SK-N-MC (cell line): ENCODE results near the genes NKAIN2, C6orf58 and THEMIS.

DNA sequence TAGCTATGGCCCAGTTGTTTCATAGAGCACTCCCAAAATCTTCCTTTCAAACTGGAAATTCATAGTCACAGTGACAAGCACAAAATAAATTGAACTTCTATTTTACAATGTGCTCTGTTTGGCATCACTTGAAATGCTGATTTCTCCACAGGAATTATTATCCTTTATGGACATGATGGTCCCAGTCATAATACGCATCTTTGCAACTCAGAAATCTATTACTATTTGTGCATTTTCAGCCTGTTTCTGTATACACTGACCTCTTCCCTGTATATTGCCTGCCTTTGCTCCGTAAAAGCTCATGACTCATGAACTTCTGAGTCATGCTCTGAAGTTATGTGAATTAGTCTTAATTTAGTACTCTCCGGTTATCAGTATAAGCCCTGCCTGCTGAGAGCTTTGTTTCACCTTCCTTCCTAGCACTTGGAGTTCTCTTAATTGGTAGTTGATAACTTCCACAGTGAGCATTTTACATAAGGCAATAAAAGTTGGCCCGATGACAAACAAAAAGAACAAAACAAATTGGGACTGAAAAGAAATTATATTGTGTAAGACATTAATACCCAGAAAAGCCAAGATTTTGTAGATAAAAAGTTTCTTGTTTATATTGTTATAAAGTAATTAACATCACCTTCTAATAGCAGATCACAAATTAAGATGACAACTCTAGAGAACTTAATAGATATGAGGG is 231.3 kb downstream of the GJA1 start:
- RRBS, result no CpG with 5 or more reads among the region's 4 CpGs

DNA sequence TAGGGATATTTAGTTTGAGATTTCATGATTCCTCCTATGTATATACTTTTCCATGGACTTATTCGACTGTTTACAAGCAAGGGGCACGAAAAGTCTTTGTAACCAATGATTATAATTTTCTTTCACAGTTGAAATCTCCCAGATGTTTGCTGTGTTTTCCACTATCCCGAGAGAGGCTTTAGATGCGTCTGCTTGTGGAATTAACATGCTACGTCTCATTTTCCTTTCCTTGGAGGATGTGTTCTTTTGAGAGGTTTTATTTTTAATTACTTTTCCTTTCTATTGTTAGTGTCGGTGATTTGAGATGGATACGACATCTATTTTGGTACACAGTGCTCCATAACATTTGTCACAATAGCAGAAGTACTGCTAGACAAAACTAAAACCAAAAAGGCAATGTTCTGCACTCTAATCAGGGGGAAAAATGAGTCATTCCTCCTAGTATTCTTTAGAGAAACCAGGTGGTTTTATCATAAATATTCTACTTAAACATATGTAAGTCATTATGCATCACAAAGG is 356.2 kb upstream of the HSF2 start:
- RRBS, result no CpG with 5 or more reads among the region's 7 CpGs

DNA sequence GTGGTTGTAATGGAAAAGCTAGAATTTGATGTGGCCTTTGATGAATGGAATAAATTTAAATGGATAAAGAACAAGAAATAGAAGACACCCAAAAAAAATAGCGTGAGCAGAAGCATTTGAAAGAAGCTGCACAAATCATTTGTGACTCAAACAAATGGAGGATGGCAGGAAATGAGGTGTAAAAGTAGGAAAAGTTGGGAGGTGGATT is 324.9 kb upstream of the HSF2 start:
- RRBS, result no CpG with 5 or more reads among the region's 1 CpG

DNA sequence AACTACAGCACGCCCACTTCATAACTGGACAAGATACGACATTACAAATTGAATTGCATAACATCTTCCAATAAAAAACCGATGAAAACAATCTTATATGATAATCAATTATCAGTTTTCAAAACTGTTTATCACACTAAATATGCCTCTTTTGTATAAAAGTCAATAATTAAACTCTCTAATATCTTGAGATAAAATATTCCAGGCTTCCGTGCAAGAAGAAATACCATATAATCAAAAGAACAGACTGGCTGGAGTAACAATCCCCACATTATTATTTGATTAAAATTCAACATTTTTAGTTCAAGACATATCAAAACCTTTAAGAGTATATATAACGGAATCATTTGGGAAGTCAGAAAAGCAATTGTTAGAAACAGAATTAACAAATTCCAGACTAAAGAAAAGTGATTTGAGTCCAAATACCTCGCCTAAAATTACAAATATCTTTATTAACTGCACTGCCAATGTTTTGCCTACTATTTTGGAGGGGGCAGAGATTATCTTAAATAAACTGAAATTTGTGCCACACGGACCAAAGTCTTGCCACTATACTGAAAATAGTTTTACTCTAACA is 1.1 kb downstream of the SERINC1 start:
- RRBS, result no CpG with 5 or more reads among the region's 7 CpGs

DNA sequence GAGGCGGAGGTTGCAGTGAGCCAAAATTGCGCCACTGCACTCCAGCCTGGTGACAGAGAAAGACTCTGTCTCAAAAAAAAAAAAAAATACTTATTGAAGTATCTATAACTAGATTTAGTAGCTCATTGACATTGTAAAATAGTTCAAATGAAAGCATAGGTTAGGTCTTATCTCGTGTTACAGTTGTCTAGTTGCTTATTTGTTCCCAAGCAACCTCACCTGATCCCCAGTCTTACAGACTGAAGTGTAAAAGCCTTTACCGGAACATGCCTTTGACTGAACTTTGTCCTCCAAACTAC is 61.0 kb downstream of the PKIB start:
- RRBS, result no CpG with 5 or more reads among the region's 4 CpGs

DNA sequence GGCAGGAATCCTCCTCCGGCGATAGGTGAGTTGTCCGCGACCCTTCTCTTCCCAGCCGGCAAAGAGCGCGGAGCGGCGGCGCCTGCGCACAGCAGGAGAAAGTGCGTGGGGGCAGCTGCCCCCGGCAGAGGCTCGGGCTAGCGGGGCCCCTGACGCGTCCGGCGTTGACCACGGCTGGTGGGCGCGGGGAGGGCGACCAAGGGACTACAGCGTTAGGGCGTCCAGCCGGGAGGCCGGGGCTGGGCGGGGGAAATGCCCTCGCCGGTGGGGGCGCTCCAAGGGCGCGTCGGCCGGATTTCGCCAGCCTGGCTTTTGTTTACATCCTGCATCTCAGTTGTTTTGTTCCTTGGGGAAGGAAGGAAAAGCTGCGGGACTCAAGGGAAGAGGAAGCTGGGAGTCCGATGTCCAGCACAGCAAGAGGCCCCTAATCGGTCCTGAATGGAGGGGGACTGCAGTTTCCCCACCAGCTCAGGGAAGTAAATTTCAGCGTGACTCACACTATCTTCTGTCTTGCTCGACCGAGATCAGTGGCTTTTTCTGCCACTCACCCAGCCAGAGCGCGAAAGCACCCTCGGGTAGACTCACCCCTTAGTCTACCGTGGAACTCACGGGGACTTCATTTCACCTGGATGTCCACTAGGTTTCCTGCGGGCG is 503 bp downstream of the SMPDL3A start:
- RRBS, result 4% methylated on average over 23 of the region's 49 CpGs

DNA sequence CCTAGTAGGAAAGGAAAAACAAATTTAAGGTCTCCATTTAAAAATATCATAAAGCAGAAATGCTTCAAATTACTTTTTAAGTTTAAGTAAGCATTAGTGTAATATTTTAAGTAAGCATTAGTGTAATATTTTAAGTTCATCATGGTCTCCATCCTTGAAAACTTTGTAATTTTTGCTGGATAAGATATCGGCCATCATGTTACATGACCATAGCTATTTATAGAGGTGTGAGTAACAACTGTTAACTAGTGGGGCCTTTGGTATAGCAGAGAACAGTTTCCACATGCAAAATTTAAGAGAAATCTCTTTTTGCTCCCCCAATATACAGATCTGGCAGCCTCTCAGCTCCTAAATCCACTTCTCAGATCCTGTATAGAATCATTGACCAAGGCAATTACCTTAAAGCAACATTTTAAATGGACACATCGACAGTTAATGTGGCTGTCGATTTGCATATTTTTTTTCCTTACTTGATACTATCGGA is 453 bp downstream of the TRDN start:
- RRBS, result no CpG with 5 or more reads among the region's 4 CpGs

- RRBS, result 2% methylated on average over 29 of the region's 158 CpGs
Observed at GRCh38 chr6:123803006-123804505, at the start of gene NKAIN2. Gene NKAIN2, plus strand, starts transcription at chr6:123803865.

DNA sequence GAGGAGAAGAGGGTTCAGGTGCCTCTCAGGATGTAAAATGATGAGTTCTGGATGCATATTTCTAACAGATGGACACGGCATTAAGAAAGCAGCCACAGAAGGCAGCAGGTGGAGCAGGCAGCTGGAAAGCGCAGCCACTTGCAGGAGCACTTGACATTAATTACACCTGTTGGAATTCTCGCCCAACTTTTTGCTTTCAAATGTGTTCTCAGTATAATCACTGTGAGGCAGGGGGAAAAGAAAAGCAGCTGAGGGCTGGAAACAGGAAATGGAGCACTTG is 164.2 kb downstream of the NKAIN2 start:
- RRBS, result no CpG with 5 or more reads among the region's 3 CpGs

DNA sequence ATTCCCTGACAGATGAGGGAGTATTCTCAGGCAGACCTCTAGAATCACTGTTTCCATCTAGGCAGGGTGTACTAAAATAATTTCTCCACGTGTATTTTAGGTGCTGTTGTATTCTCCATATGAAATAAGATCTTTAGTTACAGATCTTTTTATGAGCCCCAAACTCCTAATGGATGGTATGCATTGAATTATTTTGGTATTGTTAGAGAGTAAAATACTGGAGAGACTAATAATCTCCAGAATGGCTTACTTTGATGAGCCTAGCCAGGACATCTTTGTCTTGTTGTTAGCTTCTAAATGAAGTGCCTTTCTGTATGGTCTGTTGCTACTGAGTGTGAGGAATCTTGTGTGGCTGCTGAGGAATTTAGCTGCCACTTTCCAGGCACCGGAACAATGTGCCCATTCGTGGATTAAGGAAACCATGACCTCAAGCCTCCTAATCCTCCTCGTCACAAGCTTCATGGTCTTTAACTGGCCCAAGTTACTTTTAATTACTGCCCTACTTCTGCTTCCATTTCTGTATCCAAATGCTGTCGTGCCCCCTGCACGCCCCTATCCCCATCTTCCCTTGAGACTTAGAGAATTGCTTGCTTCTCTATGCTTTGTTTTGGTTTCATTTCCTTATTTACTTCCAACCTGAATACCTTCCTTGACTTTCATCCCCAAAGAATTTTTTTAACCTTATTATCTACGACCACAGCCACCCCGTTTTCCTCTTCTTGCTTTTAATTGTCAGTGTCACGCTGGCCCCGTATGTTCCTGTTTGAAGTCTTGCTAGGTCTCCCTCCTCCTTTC is 39.9 kb downstream of the RNF217 start:
- RRBS, result no CpG with 5 or more reads among the region's 10 CpGs

DNA sequence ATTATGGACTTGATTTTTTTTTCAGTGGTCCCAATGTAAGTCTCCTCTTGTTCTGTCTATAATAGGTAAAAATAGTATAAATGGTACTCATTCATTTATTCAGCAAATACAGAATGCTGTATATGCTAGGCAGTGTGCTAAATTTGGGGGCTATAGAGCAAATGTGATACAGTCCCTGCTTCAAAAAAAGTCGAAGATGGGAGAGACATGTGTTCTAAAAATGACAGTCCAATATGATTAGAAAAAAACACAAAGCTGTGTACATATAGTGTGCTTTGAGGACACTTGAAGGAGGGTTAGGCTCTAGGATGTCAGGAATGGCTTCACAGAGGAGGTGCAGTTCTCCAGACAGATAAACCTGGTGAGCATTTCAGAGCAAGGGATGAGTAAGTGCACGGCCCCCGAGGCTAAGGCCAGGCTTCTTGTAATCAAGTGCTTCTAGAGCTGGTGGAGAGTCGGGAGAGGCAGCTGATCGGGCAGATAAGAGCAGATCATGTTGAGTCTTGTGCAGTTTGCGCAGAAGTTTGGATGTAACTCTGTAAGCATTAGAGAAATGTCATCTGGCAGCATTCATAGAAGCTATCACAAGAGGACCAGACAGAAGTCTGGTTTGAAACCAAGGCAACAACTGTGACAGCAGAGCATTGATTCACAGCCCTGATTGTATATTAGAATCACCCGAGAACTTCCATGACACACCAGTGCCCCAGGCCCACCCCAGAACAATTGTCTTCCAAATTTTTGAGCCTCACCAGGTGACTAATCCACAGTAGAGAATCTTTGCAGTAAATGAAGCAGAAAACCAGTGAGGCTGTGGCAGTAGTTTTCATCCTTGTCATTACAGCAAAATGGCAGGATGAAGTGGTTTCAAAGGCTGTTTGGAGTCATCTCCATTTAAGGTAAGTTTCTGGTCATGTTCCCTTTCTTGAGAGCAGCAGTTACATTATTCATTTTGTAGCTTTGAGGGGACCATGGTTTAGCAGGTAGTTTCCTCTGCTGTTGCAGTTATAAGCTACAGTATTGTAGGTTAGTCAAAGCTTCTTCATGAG is 83.8 kb downstream of the RNF217 start:
- RRBS, result no CpG with 5 or more reads among the region's 7 CpGs

DNA sequence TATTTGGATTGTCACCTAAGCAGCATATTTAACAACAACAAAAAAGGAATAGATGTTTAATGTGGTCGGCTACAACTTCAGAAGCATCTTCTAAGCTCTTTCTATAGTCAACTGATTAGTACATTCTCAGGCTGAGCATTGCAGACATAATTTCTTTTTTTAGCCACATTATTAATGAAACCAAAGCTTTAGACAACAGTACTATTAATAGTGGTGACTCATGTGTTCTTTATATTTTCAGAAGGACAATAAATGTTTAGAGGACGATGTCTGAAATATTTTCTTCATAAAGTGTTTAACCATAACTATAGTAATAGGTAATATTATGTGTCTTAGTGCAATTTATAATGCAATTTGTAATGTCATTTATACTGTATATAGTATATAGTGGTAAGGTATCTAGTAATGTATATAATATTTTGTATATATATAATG is 52.4 kb downstream of the TPD52L1 start:
- RRBS, result no CpG with 5 or more reads among the region's 2 CpGs

- RRBS, result no CpG with 5 or more reads among the region's 5 CpGs
Observed at GRCh38 chr6:125219604-125220205, 66.1 kb downstream of the TPD52L1 start.

- RRBS, result no CpG with 5 or more reads among the region's 4 CpGs
Observed at GRCh38 chr6:126076907-126077771, 90.8 kb downstream of the TRMT11 start.

DNA sequence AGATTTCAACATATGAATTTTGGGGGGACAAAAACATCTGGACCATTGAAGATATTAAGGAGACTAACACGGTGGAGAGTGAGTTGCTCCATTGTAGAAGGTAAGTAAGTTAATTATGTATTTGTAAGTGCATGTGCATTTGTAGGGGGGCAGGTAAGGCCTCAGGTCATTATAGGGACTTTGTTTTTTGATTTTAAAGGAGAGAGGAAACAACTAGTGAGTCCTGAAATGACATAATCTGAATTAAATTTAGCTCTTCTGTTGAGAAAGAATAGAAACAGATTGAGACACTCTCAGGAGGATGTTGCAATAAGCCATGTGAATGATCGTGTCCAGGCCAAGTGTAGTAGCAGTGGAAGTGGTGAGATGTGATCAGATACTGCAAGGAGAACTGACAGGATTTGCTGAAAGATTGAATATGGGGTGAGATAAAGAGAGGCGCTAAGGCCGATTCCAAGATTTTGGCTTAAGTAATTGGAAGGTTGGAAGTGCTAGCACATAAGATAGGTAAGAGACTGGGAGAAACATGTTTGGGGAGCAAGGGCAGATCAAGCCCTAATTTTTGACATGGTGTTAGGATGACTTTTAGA is 2.6 kb upstream of the CENPW start:
- RRBS, result no CpG with 5 or more reads among the region's 4 CpGs

DNA sequence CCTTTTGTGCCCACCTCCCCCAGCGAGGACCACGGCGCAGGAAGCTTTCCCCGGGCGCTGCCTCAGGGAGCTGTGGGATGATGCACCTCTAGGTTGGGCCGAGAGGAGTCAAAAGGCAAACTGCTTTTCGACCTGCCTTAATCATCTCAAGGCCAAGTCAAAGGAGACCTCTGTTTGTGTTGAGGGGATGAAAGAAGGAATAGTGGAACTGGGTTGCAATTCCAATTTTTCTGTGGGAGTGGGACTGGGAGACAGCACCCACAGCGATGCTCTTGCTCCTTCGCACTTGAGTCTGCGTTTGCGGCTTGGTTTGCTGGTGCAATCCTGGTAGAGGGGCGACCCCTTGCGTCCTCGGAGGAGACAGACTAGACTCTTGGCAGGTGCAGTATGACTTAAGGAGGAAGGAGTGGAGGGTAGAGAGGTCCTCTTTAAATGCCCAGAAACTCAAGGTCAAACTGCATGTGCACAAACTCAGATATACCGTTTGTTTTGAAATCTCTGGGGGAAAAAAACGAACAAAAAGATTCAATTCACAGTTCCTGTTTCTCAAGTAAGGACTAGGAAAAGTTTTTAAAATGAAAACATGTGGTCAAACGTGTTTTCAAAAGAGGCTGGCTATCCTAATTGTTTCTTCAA is 2.9 kb downstream of the RSPO3 start:
- RRBS, result no CpG with 5 or more reads among the region's 17 CpGs

- RRBS, result no CpG with 5 or more reads among the region's 2 CpGs
Observed at GRCh38 chr6:127464004-127464624, 4.9 kb upstream of the KIAA0408 start.

- RRBS, result no CpG with 5 or more reads among the region's 3 CpGs
Observed at GRCh38 chr6:127577041-127577561, at the start of gene C6orf58. Gene C6orf58, plus strand, starts transcription at chr6:127577174.

GRCh38 chr6:127900836-127901469 is at the start of gene THEMIS:
Gene THEMIS, minus strand, starts transcription at chr6:127901058.
- RRBS, result no CpG with 5 or more reads among the region's 3 CpGs

- RRBS, result no CpG with 5 or more reads among the region's 6 CpGs
Observed at GRCh38 chr6:127922054-127922405, 21.2 kb upstream of the THEMIS start.